ENCODE results near the gene SYPL1.

GRCh38 chr7:103541023-103541456 lies 95.0 kb upstream of the SLC26A5 start:
- PRO-cap, 3 experiments = no peak in any of the 3 experiments
- RAMPAGE, long total RNA = no peak
- RRBS, 2 experiments = no CpG with 5 or more reads among the region's 4 CpGs

GRCh38 chr7:103660387-103660704 lies 214.3 kb upstream of the SLC26A5 start:
- PRO-cap, 3 experiments = no peak in any of the 3 experiments
- RAMPAGE, long total RNA = no peak
- RRBS, 2 experiments = no CpG with 5 or more reads among the region's 1 CpG

GRCh38 chr7:104470930-104471194 lies 142.5 kb downstream of the LHFPL3 start:
- PRO-cap, 3 experiments = no peak in any of the 3 experiments
- RAMPAGE, long total RNA = no peak
- RRBS, 2 experiments = no CpG with 5 or more reads among the region's 2 CpGs

DNA sequence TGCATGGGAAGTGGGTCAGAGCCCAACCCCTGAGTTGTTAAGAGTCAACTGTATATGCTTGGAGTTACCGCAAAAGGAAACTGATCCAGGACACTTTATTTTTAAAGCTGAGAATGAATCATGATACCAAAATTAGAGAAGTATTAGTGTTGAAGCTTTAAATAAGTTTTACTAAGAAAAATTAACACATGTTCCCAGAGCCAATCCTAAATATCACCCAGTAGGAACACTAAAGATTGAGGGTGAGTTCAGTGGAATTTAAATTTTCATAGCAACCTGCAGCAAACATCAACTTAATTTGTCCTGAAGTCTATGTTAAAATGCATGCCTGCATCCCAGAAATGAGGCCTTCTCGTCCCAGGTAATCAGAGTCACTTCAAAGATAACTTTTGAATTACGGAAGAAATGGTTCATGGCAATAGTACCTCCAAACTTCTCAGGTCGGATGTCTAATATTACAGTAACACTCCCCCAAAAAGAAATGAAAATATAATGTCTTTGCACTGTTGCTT lies 20.3 kb upstream of the KMT2E start:
- PRO-cap, 3 experiments = peak in 1 of 3 experiments; most common minus-strand start position 52 of the sequence (in 1)
- RAMPAGE, long total RNA = no peak
- RRBS, 2 experiments = no CpG with 5 or more reads among the region's 4 CpGs

DNA sequence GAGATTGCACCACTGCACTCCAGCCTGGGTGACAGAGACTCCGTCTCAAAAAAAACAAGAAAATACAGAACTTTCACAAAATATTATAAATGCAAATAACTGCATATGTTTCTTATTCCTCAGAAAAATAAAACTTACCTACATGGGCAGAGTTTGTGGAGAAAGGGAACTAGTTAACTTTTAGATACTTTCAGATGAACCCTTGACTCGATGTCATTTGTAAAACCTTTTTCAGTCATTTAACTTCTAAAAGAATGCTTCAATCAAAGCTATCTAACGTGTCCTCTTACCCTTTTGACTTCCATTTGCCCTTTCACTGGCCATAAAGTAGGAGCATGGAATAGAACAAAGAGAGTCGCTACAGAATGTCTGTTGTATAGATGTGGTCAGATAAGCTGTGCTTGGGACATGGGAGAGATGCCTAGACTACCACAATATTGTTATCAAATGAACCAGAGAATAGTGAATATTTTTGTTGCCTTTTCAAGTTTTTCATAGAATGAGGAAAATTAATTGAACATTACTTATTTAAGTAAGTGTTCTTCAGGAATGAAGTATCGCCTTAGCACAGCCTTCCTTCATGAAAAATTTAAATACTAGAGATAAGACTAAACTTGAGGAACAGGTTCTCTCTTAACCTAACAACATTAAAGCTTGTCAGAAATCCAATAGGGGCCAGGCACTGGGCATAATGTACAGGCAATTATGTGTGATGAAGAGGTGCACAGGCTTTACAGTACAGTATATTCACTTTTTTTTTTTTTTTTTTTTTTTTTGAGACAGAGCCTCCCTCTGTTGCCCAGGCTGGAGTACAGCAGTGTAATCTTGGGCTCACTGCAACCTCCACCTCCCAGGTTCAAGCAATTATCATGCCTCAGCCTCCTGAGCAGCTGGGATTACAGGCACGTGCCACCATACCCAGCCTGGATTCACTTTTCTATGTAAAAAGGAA lies 7.6 kb upstream of the KMT2E start:
- PRO-cap, 3 experiments = no peak in any of the 3 experiments
- RAMPAGE, long total RNA = no peak
- RRBS, 2 experiments = no CpG with 5 or more reads among the region's 6 CpGs

DNA sequence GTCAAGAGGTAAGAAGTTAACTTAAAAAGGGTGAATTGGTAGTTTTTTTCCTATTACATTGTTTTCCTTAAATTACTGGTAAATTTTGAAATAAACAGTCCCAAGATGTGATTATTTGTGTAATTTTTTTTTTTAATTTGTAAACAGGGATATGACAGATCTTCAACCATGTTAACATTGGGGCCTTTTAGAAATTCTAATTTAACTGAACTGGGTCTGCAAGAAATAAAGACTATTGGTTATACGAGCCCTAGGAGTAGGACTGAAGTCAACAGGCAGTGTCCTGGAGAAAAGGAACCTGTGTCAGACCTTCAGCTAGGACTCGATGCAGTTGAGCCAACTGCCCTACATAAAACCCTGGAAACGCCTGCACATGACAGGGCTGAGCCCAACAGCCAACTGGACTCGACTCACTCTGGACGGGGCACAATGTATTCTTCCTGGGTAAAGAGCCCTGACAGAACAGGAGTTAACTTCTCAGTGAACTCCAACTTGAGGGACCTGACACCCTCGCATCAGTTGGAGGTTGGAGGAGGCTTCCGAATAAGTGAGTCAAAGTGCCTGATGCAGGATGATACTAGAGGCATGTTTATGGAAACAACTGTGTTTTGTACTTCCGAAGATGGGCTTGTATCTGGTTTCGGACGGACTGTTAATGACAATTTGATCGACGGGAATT lies 93.3 kb downstream of the KMT2E start:
- PRO-cap, 3 experiments = no peak in any of the 3 experiments
- RAMPAGE, long total RNA = no peak
- RRBS, 2 experiments = no CpG with 5 or more reads among the region's 12 CpGs

GRCh38 chr7:105359666-105360322 lies 28.9 kb downstream of the SRPK2 start:
- PRO-cap, 3 experiments = no peak in any of the 3 experiments
- RAMPAGE, long total RNA = no peak
- RRBS, 2 experiments = no CpG with 5 or more reads among the region's 7 CpGs

DNA sequence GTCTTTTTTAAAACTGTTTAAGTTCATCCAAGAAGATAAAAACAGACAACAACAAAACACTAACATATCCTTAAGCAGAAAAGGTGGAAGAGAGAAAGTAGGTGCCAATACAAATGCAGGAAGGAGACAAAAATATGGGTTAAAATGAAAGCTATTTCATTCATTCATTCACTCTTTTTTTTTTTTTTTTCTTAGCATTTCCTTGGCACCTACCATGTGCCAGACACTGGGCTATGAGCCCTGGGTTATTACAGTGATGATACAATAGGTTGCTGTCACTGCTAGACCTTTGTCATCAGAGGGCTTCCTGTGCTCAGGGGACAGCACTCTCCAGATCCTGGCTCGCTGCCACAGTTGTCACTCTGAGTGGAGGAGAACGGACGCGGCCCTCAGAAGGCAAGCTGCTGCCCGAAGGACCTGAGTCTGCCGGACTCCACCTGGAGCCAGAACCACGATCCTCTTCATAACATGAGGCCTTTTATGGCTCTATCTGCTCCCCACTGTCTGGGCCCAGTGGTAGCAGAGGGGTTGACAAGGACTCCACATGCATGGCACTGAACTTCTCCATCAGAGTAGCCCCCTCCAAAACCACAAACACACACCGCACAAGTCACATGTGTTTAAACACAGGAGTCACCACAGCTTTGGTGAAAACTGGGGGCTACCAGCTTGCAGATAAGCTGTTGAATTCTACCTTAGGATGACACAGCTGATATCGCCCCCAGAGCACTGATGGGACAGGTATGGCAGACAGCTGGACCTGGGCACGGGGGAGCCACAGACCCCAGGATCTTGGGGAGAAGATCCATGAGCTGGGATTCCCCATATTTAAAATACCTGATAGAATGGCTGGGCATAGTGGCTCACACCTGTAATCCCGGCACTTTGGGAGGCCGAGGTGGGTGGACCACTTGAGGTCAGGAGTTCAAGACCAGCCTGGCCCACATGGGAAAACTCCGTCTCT lies 94.7 kb upstream of the EFCAB10 start:
- PRO-cap, 3 experiments = no peak in any of the 3 experiments
- RAMPAGE, long total RNA = no peak
- RRBS, 2 experiments = no CpG with 5 or more reads among the region's 13 CpGs

- PRO-cap, 3 experiments = no peak in any of the 3 experiments
- RAMPAGE, long total RNA = no peak
- RRBS, 2 experiments = no CpG with 5 or more reads among the region's 1 CpG
These were observed 38.2 kb upstream of the CDHR3 start for GRCh38 chr7:105924887-105925279.

GRCh38 chr7:106080128-106080904 lies 31.8 kb downstream of the SYPL1 start:
- PRO-cap, 3 experiments = no peak in any of the 3 experiments
- RAMPAGE, long total RNA = no peak
- RRBS, 2 experiments = no CpG with 5 or more reads among the region's 8 CpGs

- PRO-cap, 3 experiments = peak in 3 of 3 experiments; most common plus-strand start chr7:106112405 (in 3); most common minus-strand start chr7:106112271 (in 1)
- RAMPAGE, long total RNA = start-site peak on the minus strand at chr7:106112190-106112312, 189 and 25 reads in 2 replicates
- RRBS, 2 experiments = 2 to 3% methylated on average over 24 of the region's 69 CpGs
These were observed at the start of gene SYPL1 for GRCh38 chr7:106112146-106112824. Gene SYPL1 (minus strand): TSS chr7:106112312.

DNA sequence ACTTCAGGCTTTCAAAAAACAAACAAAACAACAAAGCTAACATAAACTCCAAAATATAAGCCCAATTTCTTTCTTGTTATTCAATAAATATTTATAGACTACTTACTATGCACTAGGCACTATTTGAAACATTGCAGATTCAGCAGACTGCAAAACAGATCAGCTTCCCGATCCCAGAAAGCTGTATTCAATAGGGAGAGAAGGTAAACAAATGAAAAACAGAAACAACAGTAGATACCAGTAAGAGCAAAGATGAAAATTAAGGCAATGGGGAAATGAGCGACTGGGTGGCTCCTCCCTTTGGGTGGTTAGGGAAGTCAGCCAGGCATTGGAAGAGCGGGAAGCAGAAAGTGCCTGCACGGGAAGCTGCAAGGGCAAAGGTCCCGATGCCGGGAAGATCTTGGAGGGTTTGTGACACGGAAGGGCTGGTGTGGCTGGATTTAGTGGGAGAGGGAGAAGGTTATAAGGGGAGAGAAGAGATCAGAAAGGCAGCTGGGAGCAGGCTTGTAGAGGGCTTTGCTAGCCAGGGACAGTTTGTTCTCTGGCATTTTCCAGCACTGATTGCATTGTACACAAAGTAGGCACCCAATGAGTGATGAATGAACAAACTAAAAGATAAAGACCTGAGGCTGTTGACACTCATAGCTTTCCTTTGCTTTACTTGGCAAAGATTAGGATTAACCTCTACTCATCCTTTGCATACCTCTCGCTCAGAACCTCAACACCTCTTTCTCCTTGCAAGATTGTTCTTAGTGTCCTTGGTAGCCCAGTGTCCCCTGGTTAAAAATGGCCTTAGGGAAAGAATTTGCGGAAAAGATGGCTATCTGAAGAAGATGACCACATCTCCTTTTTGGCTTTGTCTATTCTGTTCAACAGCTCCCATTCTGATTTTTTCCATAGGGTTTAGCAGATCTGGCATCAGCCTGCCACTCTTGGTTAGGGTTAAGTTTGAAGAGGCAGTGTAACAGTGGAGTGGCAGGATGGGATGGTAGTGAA lies 67.7 kb downstream of the NAMPT start:
- PRO-cap, 3 experiments = peak in 1 of 3 experiments; most common minus-strand start position 536 of the sequence (in 1)
- RAMPAGE, long total RNA = no peak
- RRBS, 2 experiments = no CpG with 5 or more reads among the region's 9 CpGs

GRCh38 chr7:106219267-106219757 lies 65.5 kb downstream of the NAMPT start:
- PRO-cap, 3 experiments = no peak in any of the 3 experiments
- RAMPAGE, long total RNA = no peak
- RRBS, 2 experiments = no CpG with 5 or more reads among the region's 2 CpGs

DNA sequence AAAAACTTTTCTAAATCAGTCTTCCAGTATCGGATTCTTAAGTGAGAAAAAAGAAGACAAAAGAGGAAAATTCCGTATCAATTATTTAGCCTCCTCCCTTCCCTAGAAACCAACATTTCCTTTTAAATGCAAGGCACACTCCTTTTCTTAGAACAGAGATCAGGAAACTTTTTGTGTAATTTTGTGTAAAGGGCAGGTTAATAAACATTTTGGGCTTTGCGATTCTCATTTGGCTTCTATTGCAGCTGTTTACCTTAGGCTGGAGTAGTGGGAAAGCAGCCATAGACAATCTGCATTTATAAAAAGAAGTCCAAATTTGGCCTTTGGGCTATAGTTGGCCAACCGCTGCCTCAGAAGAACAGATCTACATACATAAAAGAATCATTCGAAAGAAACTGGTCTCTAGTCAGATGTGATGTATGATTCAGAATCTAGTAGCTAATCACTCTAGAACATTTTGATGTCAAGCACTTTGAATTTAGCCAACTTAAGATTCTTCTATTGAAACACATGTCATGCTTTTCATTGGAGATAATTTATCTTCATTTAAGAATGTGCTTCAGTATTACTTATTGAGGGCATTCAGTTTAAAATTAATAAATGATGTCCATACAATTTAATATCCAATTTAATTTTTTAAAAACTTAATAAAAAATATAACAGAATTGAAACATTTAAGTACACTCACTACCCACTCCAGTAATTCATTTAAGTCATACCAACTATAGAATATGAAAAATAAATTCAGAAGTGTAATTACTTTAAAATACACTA lies 35.2 kb downstream of the NAMPT start:
- PRO-cap, 3 experiments = no peak in any of the 3 experiments
- RAMPAGE, long total RNA = no peak
- RRBS, 2 experiments = no CpG with 5 or more reads among the region's 5 CpGs

- PRO-cap, 3 experiments = no peak in any of the 3 experiments
- RAMPAGE, long total RNA = no peak
- RRBS, 2 experiments = no CpG with 5 or more reads among the region's 4 CpGs
These were observed 80.5 kb upstream of the NAMPT start for GRCh38 chr7:106365171-106365886.

GRCh38 chr7:106718162-106718698 lies 57.3 kb upstream of the CCDC71L start:
- PRO-cap, 3 experiments = no peak in any of the 3 experiments
- RAMPAGE, long total RNA = no peak
- RRBS, 2 experiments = no CpG with 5 or more reads among the region's 2 CpGs

DNA sequence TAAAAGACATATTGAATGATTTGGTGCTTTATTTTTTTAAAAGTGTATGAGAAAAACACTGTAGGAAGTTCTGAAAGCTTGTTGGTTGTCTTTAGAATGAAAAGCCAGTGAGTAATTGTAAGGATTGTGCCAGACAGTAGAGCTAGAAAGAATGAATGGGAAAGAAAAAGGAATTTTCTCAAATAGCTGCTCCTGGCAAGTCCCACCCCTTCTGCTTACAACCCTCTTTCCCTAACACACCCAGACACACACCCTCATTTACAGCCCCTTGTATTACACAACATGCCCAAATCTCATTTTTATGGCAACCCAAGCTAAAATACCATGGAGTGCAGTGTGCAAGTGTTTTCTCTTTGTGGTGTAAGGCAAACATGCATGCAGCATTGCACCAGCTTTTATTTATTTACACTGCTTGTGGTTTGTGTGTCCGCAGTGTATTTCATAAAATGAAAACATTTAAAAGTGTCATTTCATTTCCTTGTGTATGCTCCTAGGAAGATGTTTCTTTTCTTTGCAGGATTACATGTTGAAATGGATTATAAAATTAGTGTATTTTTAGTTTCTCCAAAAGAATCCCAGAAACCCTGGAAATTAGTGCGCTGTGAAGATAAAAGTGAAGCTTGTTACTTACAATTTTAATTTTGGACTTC lies 1.5 kb downstream of the PRKAR2B start:
- PRO-cap, 3 experiments = no peak in any of the 3 experiments
- RAMPAGE, long total RNA = no peak
- RRBS, 2 experiments = no CpG with 5 or more reads among the region's 2 CpGs

DNA sequence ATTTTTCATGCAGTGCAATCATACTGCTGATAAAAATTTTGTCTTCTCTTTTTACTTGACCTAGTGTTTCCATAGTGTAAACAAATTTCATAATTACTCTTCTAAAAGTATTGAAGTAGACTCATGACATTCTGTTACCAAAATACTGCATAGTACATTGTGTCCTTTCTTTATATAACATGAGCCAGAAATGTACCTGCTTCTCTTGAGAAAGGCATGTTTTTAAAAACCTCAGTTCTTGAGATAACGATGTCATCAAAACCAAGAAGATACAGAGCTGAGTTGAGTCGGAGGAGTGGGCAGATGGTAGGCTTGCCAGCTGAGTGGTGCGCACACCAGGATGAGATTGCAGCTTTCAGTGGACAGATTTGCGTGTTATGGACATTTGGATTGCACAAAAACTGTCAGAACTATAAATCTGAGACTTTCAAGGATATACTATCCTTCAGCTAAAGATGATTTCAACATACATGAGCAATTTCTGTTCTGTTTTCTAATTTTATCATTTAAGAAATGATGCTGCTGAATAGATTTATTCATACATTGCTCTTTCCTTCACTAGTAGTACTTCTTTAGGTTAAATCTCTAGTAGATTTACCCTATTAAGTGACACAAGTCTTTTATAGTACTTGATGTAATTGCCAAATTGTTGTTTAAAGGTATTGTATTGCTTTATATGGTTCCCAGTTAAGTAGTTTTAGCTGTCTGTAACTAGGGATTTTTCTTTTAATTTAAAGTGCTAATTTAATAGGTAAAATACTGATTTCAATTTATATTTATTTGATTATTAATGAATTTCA lies 25.0 kb downstream of the PRKAR2B start:
- PRO-cap, 3 experiments = no peak in any of the 3 experiments
- RAMPAGE, long total RNA = no peak
- RRBS, 2 experiments = no CpG with 5 or more reads among the region's 4 CpGs

GRCh38 chr7:107103253-107103976 lies 58.9 kb downstream of the PRKAR2B start:
- PRO-cap, 3 experiments = no peak in any of the 3 experiments
- RAMPAGE, long total RNA = no peak
- RRBS, 2 experiments = no CpG with 5 or more reads among the region's 5 CpGs

DNA sequence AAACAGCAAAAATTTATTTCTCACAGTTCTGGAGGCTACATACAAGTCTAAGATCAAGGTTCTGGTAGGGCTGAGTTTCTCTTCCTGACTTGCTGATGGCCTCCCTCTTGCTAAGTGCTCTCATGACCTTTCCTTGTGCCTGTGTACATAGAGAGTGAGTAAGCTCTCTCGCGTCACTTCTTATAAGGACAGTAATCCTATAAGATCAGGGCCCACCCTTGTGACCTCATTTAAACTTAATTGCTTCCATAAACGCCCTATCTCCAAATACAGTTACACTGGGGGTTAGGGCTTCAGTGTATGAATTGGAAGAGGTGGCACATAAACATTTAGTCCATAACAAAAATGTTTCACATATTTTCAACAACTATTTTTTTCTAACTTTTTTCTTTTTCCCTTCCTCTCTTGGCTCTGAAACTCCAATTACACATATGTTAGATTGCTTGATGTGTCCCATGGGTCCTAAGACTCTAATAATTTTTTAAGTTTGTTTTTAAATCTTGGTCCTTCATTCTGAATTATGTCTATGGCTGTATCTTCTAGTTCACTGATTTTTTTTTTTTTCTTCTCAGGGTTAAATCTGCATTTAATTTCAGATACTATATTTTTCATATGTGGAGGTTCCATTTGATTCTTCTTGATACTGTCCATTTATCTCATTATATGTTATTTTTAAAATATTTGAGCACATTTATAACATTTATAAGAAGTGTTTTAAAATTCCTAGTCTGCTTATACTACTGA lies 149.9 kb downstream of the HBP1 start:
- PRO-cap, 3 experiments = no peak in any of the 3 experiments
- RAMPAGE, long total RNA = no peak
- RRBS, 2 experiments = no CpG with 5 or more reads among the region's 3 CpGs

Measured in skeletal muscle tissue (tissue), 7 donors.